H1 (cell line): ENCODE results near the genes CD70, PNPLA6 and PCP2.

DNA sequence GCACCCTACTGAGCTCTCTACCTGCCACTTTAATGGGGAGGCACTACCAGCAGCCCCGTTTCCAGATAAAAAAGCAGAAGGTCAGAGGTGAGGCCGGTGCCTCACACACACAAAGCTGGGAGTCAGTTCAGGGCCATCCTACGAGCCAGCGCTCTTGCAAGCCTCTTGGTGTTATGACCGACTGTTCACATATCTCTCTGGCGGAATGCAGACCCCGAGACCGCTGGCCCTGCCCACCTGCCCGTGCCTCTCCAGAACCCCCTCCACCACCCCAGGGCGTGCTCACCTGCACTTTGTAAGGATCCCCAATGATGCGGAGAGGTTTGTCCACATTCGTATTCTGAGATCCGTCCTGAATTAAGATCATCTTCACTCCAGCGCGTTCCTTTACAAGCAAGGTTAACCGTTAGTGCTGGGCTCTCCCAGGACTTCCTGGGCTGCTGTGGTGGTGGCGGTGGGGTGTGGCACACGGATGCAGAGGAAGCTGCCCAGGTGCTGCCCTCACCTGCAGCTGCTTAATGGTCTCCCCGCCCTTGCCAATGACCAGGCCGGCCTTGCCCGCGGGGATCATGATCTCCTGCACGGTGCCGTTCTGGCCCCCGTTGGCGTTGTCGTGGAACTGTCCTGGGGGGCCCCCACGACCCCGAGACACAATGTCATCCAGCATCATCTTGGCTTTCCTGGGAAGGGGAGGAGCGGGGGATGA is 6.3 kb downstream of the KHSRP start:
- RRBS, result no CpG with 5 or more reads among the region's 30 CpGs
CAGE:
- cytosol, long polyA plus RNA, result no peak
- long polyA plus RNA, result no peak
- nucleus, long polyA plus RNA, result no peak

DNA sequence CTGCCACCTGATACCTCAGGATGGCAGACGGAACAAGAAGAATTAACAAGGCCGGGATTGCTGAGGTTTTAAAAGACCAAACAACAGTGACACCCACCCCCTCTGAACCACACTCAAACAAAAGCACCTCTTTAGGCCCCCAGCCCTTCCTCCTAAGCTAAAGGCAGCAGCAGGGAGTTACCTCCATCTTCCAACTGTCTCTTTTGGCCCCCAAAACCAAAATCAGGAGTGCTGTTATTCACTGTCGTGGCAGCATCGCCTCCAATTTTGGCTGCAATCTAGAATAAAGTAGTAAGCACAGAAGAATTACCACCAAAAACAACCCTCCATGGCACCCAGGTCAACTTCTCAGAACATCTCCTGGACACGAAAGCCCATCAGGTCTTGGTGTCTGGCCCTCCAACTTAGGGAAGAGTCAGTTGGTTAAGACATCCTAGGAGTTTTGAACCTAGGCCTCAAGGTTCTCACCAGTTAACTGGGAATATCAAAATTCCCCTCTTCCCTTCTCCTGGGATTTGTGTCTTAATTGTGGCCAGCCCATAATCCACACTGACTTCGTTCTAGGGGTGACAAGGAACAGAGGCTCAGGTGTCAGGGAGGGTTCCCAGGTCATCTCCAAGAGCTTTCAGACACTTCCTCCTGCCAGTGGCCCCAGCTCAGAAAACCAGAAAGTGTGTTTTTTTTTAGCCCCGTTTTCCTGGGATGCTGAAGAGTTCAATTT is 2.3 kb downstream of the KHSRP start:
- RRBS, result no CpG with 5 or more reads among the region's 7 CpGs
CAGE:
- cytosol, long polyA plus RNA, result no peak
- long polyA plus RNA, result no peak
- nucleus, long polyA plus RNA, result no peak

- RRBS, result no CpG with 5 or more reads among the region's 13 CpGs
CAGE:
- cytosol, long polyA plus RNA, result no peak
- long polyA plus RNA, result no peak
- nucleus, long polyA plus RNA, result no peak
Measured at GRCh38 chr19:6425982-6426585, 1.5 kb upstream of the KHSRP start.

DNA sequence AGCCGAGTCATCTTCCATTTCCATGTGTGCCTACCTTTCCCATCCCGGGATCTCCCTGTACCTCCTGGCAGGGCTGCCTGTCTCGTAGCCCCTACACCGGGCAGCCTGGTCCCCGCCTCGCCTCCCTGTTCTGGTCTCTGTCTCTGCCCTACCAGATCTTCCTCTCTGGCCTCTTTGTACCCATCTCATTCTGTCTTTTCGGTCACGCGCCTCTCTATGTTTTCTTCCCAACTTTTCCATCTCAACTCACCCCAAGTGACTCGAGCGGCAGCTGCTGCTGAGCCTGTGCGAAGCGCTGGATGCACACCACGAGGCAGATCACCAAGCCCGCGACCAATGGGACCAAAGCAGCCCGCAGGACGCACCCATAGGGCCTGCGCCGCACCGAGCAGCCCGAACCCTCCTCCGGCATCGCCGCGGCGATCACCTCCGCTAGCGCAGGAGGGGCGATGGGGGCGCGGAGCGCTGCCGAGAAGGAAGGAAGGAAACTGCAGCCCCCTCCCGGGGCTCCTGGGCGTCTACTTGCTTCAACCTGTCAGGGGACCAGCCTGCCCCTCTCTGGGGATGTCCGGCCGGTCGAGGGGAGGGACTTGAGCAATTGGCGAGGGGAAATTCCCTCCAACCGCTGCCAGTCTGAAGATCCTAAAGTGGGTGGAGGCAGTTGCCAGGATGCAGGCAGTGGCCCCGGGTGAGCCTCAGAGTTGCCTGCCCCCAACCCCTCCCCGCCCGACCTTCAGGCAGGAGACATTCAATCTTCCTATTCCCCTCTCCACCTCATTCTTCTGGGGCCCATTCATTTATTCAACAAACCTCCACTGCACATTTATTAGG is at the start of gene CD70:
Gene CD70, minus strand, starts transcription at position 560 of the 831 bp plus-strand sequence.
- RRBS, result under 1% methylated on average over 14 of the region's 44 CpGs
CAGE:
- cytosol, long polyA plus RNA, result start-site peak on the minus strand centred at position 515 of the sequence, 94 bp wide, 148 reads
- long polyA plus RNA, result no peak
- nucleus, long polyA plus RNA, result start-site peak on the minus strand centred at position 295 of the sequence, 31 bp wide, 24 reads; start-site peak on the minus strand centred at position 540 of the sequence, 42 bp wide, 82 reads

DNA sequence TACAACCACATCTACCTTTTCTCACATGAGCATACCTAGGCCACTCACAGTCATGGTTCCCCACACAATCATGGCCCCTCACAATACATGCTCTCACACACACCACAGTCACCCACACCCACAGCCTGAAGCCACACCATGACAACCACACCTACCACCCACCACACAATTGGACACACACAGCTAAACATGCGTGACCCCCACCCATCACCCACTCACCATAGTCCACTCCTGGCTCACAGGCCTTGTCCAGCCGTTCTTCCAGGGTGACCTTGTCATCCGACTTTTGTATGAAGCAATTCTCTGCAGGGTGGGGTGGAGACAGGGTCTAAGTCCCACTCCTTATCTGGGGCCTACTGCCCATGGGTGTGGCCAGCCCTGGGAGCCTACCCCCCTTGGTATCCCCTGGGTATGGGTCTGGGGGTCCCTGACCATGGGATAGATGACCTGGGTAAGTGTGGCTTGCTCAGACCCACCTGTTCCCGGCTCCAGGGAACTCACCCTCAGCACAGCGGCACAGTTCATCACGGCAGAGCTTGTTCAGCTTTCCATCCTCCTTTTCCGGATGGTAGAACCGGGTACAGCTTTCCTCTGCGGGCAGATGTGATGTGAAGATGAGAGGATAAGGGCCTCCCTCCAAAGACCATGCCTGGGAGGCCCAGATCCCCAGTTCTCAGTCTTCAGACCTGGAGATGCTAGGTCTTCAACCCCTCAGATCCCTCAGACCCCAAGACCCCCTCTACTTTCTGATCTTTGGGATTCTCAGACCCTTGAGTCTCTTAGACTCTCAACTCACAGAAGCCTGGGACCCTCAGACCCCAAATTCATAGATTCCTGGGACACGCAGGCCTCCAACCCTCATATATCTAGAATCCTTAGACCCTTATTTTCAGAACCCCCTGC is 9.2 kb upstream of the TNFSF14 start:
- RRBS, result 94% methylated on average over 3 of the region's 10 CpGs
CAGE:
- cytosol, long polyA plus RNA, result no peak
- long polyA plus RNA, result no peak
- nucleus, long polyA plus RNA, result no peak

GRCh38 chr19:6743228-6743698 is 3.8 kb downstream of the TRIP10 start:
- RRBS, result no CpG with 5 or more reads among the region's 15 CpGs
CAGE:
- cytosol, long polyA plus RNA, result no peak
- long polyA plus RNA, result no peak
- nucleus, long polyA plus RNA, result no peak

- RRBS, result 85% methylated on average over 7 of the region's 39 CpGs
CAGE:
- cytosol, long polyA plus RNA, result no peak
- long polyA plus RNA, result no peak
- nucleus, long polyA plus RNA, result no peak
Measured at GRCh38 chr19:6745864-6746758, 6.6 kb downstream of the TRIP10 start.

GRCh38 chr19:6802306-6802991 is 29.9 kb downstream of the VAV1 start:
- RRBS, result 69% methylated on average over 2 of the region's 9 CpGs
CAGE:
- cytosol, long polyA plus RNA, result no peak
- long polyA plus RNA, result no peak
- nucleus, long polyA plus RNA, result no peak

DNA sequence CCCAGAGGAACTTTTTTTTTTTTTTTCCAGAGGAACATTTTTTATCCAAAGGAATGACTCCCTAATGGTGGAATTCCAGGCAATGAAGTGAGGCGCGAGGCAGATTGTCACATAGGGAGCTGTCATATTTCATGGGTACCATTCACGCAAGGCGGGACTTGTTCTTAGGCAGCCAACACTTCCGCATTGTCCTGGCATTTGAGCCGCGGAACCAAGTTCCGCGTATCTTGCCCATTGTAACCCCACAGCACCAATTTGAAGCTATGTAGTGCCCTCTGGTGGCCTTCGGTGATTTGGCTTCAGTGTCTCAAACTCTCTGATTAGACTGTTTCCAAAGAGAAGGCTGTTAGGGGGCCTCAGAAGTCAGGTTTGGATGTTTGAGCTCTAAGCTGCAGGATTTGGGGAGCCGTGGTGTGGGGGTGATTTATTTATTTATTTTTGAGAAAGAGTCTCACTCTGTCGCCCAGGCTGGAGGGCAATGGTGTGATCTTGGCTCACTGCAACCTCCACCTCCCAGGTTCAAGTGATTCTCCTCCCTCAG is 23.8 kb upstream of the ADGRE1 start:
- RRBS, result no CpG with 5 or more reads among the region's 12 CpGs
CAGE:
- cytosol, long polyA plus RNA, result no peak
- long polyA plus RNA, result no peak
- nucleus, long polyA plus RNA, result no peak

DNA sequence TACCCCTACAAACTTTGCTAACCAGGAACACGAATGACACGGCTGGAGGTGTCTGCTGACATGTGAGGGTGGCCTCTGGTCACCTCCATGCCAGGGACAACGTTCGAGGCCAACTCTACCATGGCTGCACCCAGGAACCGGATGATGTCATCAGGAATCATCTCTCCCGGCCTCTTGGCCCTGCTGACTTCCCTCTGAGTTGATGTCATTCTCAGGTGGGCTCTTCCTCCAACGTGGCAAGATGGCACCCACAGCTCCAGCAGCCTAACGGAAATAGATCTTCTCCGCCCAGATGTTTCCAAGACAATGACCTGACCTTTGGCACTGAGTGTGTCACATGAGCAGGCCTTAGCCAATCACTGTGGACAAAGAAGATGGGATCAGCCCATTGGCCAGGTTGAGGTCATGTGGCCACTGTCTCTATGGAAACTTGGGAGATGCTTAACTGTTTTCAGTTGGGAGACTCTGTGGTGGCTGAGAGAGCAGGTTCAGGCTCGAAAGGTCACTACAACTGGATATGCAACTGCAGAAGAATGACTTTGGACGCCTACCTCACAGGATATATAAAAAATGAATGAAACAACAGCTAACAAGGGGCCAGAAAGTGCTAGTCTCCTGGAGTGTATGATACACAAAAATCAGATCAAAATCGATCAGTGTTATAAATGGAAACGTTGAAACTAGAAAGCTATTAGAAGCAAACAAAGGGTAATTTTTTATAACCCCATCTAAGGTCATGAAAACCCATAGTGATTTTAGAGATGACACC is 14.9 kb downstream of the MBD3L2B start:
- RRBS, result no CpG with 5 or more reads among the region's 13 CpGs
CAGE:
- cytosol, long polyA plus RNA, result no peak
- long polyA plus RNA, result no peak
- nucleus, long polyA plus RNA, result no peak

GRCh38 chr19:7119432-7119777 is 49.9 kb downstream of the ZNF557 start:
- RRBS, result no CpG with 5 or more reads among the region's 14 CpGs
CAGE:
- cytosol, long polyA plus RNA, result no peak
- long polyA plus RNA, result no peak
- nucleus, long polyA plus RNA, result no peak

- RRBS, result no CpG with 5 or more reads among the region's 26 CpGs
CAGE:
- cytosol, long polyA plus RNA, result no peak
- long polyA plus RNA, result no peak
- nucleus, long polyA plus RNA, result no peak
Measured at GRCh38 chr19:7149993-7150803, 80.7 kb downstream of the ZNF557 start.

DNA sequence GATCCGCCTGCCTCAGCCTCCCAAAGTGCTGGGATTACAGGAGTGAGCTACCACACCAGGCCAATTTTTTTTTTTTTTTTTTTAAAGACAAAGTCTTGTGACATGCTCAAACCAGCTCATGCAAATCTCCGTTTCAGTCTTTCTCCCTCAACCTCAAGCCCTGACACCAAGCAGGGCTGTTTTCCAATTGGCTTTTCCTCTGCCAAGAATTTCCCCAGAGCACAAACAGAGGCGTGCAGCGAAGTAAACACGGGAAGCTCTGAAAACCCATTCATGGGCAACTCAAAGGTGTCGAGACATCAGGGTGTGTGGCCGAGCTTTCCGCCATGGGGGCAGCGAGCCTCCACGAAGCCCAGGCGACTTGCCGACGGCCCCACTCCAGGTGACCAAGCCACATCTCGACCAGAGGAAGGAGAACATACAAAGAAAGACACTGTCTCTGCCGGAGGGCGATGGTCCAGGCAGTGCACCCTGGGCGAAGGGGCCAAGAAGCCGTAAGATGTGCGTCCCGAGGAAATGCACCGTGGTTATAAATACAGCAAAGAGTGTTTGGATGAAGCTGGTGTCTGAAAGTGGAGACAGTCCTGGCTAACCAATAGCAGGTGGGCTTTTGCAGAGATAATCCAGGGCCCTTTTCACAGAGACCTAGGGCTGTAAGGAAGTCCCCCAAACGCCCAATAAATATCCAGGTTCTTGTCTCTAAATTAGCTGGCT is 69.9 kb downstream of the INSR start:
- RRBS, result no CpG with 5 or more reads among the region's 22 CpGs
CAGE:
- cytosol, long polyA plus RNA, result no peak
- long polyA plus RNA, result no peak
- nucleus, long polyA plus RNA, result no peak

DNA sequence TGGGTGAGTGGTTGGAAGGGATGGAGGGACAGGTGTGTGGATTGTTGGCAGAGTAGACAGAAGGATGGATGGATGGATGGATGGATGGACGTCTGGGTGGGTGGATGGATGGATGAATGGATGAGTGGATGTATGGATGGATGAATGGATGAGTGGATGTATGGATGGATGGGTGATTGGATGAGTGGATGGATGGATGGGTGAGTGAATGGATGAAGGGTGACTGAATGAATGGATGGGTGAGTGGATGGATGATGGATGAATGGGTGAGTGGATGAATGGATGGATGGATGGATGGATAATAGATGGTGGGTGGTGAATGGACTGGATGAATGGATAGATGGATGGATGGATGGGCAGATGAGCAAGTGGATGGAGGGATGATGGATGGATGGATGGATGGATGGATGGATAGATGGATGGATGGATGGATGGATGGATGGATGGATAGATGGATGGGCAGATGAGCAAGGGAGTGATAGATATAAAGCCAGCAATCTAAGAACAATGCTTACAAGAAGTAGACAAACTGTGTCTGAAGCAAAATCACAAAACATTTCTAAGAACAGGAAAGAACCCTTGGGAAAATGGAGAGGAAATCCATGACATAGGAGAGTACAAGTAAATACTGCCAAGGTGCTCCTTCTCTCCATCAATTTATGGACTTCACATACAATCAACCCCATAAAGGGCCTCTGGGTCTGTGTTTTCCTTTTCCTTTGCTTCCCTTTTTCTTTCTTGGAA is 65.1 kb downstream of the INSR start:
- RRBS, result no CpG with 5 or more reads among the region's 1 CpG
CAGE:
- cytosol, long polyA plus RNA, result no peak
- long polyA plus RNA, result no peak
- nucleus, long polyA plus RNA, result no peak

DNA sequence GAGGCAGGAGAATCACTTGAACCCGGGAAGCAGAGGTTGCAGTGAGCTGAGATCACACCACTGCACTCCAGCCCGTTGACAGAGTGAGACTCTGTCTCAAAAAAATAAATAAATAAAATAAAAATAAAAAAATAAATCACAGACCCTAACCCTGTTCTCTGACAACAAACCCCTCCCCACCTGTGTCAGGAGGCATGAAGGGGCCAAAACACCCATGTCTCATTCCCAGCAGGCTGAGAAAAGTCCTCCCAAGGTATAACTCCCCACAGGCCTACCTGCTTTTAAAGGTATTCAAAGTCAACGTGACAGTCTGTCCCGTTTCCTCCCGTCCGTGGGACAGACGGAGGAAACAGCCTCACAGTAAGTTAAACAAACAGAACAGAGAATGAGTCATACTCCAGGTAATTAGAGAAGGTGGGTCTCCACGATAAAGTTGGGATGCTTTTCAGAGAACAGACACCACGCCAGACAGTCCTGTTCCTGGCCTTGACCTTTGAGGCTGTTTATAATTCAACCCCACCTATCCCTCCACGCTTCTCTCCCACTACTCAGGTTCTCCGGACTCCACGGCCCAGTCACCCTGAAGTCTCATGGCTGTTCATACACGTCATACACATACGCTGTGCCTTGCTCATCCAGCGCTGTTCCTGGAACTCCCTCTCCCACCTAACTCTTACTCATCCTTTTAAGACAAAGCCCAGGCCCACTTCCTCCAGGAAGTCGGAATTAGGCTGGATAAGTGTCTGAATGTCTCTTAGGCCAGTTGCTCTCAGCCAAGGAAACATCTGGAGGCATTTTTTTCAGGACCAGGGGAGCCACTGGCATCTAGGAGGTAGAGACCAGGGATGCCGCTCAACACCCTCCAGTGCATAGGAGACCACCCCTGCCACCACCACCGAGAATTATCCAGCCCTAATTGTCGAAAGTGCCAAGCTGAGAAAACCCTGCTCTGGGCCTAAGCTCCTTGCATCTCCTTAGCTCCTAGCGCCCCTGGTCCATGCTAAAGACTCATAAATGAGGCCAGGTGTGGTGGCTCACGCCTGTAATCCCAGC is 42.5 kb downstream of the ARHGEF18 start:
- RRBS, result no CpG with 5 or more reads among the region's 21 CpGs
CAGE:
- cytosol, long polyA plus RNA, result no peak
- long polyA plus RNA, result no peak
- nucleus, long polyA plus RNA, result no peak

DNA sequence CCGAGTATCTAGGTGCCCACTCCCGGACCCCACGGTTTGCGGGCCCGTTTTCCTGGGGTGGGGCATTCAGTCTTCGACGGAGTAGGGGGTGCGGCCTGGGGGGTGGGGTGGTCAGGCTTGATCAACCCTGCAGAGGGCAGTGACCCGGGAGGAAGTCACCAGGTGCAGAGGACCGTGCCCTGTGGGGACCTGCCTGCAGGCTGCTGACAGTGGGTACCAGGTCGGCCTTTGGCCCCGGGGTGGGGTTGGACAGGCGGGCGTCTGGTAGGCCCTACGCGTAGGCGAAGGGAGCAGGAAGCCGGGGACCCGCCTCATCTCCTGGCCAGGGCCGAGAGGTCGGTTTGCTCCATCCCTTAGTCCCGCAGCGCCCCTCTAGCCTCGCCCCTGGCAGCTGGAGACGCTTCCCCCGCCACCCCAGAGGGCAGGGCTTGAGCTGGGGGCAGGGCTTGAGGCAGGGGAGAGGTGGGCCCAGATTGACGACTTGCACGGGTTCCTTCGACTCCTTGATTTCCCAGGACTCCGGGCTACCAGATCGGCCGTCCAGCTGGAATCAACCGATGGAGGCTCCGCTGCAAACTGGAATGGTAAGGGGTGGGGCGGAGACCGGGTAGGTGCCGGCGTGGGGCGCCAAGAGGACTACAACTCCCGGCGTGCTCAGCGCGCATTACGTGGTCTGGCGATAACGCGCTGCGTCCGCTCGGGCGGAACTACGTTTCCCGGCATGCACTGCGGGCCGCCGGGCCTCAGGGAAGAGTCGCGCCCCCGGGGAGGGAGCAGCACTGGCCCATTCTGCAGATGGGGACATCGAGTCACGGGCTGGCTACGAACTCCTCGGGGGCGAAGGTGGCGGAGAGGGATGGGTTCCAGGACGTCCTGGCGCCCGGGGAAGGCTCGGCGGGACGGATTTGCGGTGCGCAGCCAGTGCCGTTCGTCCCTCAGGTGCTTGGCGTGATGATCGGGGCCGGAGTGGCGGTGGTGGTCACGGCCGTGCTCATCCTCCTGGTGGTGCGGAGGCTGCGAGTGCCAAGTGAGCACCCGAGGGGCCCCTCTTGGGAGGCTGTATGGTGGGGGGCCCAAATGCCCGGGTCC is at the start of gene PNPLA6:
Gene PNPLA6, plus strand, starts transcription at position 724 of the 1,089 bp plus-strand sequence.
- RRBS, result 9% methylated on average over 41 of the region's 85 CpGs
CAGE:
- cytosol, long polyA plus RNA, result start-site peak on the plus strand centred at position 775 of the sequence, 16 bp wide, 21 reads
- long polyA plus RNA, result start-site peak on the plus strand centred at position 753 of the sequence, 170 bp wide, 35 and 37 reads in 2 replicates
- nucleus, long polyA plus RNA, result start-site peak on the plus strand centred at position 753 of the sequence, 45 bp wide, 93 reads

DNA sequence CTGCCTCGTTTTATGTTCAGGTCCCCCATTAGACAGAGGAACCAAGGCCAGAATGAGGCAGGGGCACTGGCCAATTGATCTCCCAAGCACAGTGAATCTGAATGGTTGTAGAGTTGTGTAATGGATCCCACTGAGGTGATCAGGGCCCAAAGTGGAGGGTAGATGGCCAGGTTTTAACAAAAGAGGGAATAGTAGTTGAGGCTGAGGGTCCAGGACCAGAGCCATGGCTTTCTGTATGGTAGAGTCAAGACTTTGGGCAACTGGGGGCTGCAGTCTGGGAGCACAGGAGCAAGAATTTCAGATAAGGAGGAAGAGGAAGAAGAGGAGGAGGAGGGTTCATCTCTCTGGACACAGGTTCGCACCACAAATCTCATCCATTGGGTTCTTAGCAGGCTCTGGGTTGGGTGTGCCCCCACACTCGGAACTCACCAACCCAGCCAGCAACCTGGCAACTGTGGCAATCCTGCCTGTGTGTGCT is 18.0 kb downstream of the PNPLA6 start:
- RRBS, result no CpG with 5 or more reads among the region's 3 CpGs
CAGE:
- cytosol, long polyA plus RNA, result no peak
- long polyA plus RNA, result no peak
- nucleus, long polyA plus RNA, result no peak

DNA sequence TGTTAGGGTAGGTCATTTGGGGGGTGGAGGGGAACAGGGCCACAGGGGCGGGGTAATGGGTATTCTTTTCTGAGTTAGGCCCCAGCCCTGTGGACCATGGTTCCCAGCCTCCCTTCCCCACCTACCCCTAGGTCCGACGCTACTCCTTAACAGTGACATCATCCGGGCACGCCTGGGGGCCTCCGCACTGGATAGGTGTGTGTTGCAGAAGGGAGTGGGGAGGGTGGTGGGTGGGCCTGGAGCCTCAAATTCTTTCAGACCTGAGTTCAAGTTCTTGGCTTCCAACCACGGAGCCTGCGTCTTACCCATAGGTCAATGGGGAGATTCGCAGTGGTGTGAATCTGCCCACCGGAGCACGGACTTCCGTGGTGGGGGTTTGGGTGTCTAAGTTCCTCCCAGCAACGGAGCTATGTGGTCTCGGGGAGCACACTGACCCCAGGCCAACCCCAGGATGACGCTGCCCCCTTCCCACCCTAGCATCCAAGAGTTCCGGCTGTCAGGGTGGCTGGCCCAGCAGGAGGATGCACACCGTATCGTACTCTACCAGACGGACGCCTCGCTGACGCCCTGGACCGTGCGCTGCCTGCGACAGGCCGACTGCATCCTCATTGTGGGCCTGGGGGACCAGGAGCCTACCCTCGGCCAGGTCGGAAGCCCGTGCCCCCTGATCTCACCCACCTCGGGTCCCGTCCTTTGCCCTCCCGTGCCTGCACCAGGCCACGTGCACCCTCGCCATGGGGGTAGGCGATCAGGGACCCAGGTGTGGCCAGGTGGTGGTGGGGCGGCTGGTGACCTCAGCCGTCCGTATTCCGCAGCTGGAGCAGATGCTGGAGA is 18.8 kb downstream of the PNPLA6 start:
- RRBS, result no CpG with 5 or more reads among the region's 39 CpGs
CAGE:
- cytosol, long polyA plus RNA, result no peak
- long polyA plus RNA, result no peak
- nucleus, long polyA plus RNA, result no peak

DNA sequence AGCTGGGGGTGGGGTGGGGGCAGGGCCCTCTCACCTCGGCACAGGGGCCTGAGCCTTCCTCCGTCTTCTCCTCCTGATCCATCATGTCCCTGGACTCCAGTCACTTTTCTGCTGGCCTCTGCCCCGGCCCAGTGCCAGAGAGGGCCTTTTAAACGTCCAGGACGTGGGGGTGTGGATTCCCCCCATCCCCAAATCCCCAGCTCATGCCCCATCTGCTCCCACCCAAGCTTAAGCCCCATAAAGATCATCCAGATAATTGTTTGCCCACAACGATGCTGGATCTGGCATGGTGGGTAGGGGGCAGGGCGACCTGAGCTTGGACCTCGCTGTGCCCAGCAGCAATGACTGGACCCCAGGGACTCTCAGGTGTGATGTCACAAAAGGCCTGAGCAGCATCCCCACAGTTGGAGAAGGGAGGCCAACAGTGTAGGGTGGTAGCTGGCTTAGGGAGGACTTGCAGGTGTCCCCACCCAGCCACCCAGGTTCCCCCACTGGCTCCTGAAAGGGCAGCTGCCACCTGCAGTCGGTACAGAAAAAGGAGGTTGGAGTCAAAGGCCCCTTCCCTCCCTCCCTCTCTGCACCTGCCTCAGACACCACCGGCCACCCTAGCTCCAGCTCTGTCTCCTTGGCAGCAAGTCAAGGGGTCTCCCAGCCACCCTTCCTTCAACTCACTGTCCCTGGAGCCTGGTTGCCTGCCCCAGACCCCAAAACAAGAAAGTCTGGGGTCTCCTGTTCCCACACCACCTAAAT is at the start of gene PCP2:
Gene PCP2, minus strand, starts transcription at position 347 of the 750 bp plus-strand sequence.
- RRBS, result no CpG with 5 or more reads among the region's 10 CpGs
CAGE:
- cytosol, long polyA plus RNA, result no peak
- long polyA plus RNA, result no peak
- nucleus, long polyA plus RNA, result no peak

DNA sequence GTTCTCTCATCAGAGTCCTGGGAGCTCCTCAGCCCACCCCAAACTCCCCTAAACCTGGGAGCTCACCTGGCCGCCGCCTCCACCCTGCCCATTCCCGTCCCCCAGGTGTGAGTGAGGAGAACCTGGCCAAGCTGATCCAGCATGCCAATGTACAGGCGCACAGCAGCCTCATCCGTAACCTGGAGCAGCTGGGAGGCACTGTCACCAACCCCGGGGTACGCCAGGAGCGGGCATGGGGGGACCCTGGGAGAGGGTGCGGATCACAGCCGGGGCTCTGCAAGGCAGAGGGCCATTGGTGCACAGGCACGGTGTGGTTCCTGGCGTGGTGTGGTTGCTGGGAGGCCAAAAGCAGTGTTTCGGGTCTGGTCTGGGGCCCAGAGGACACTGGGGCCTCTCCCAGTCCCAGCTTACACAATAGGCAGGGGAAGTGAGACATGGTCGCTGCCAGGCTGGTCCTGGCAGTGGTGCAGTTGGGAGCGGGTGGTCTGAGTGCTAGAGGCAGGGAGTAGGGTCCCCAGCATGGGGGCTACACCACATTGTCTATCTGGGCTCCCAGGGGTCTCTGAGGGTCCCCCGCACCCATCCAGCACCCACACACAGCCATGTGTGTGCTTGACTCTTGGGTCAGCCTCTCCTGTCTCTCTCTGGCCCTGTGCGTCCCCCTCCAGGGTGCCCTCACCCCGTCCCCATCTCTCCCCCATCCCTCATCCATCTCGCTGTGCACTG is 8.3 kb downstream of the STXBP2 start:
- RRBS, result 92% methylated on average over 5 of the region's 19 CpGs
CAGE:
- cytosol, long polyA plus RNA, result no peak
- long polyA plus RNA, result no peak
- nucleus, long polyA plus RNA, result no peak